Metastatic Lung Carcinoma in the Adrenal Gland (tissue), 1 donor: ENCODE results near the gene CD38.

- PRO-cap: no peak
These were observed 16.9 kb downstream of the TRMT44 start for GRCh38 chr4:8457366-8457942.

DNA sequence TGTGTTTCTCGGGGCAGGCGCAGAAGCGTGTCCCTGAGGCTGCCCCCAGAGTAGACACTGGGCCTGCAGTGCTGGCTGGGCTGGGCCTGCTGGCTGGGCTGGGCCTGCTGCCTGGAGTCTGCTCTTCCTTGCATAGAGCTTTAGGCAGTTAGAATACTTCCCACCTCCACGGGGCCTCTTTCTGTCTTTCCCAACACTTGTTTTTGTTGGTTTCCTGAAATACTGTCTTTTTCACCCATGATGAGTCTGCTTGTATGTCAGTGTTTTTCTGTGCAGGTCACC lies 32.1 kb downstream of the TRMT44 start:
- PRO-cap: no peak

GRCh38 chr4:9905537-9906051 lies 115.7 kb downstream of the SLC2A9 start:
- PRO-cap: no peak

GRCh38 chr4:10008291-10008640 lies 13.0 kb downstream of the SLC2A9 start:
- PRO-cap: no peak

DNA sequence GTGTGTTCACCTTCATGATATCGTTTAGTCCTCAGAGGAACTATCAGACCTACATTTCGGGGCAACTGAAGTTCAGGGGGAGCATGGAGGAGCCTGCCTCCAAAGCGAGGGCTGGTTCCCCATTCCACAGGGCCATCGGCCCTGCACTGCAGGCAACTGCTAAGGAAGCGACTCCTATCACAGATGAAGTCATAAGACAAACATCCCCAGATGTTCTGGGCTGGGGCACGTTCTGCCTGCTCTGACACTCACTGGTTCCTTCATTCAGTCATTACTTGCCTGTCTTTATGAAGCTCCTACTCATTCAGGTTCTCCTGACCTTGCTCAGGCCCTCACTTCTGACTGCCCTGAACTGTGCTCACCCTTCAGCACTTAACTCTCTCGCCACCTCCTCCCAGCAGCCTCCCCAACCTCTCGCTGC lies 2.5 kb upstream of the SLC2A9 start:
- PRO-cap: no peak

DNA sequence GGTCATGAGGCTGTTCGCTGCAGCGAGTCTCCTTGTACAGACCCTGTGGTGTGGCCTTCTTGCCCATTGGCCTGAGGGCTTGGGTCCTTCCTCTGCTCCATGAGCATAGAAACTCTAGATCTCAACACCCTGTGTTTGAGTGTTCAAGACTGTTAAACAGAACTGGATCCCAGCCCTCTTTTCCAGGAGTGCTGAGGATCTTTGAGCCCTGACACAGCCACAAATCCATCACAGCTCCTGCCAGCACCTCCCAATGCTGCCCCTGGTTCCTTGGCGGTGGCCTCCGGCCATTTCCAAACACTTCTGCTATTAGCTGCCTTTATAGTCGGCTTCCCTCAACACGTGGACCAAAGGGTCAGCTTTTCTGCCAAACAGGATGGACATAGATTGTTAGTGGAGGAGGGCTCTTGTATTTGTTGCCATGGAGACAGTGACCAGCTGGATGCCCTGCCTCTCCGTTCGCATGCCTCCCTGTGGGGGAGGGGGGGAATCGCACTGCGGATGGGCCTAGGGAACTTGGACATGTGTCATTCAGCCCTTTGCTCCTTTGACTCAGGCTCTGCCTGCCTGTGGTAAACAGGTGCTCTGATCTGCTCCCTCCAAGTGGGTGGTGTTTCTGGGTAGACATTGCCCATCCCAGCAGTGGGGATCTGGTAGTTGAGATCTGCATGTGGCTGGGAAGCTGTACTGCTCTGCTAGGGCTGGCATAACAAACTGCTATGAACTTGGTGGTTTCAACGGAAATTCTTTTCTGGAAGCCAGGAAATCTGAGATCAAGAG lies 6.8 kb upstream of the WDR1 start:
- PRO-cap: no peak

DNA sequence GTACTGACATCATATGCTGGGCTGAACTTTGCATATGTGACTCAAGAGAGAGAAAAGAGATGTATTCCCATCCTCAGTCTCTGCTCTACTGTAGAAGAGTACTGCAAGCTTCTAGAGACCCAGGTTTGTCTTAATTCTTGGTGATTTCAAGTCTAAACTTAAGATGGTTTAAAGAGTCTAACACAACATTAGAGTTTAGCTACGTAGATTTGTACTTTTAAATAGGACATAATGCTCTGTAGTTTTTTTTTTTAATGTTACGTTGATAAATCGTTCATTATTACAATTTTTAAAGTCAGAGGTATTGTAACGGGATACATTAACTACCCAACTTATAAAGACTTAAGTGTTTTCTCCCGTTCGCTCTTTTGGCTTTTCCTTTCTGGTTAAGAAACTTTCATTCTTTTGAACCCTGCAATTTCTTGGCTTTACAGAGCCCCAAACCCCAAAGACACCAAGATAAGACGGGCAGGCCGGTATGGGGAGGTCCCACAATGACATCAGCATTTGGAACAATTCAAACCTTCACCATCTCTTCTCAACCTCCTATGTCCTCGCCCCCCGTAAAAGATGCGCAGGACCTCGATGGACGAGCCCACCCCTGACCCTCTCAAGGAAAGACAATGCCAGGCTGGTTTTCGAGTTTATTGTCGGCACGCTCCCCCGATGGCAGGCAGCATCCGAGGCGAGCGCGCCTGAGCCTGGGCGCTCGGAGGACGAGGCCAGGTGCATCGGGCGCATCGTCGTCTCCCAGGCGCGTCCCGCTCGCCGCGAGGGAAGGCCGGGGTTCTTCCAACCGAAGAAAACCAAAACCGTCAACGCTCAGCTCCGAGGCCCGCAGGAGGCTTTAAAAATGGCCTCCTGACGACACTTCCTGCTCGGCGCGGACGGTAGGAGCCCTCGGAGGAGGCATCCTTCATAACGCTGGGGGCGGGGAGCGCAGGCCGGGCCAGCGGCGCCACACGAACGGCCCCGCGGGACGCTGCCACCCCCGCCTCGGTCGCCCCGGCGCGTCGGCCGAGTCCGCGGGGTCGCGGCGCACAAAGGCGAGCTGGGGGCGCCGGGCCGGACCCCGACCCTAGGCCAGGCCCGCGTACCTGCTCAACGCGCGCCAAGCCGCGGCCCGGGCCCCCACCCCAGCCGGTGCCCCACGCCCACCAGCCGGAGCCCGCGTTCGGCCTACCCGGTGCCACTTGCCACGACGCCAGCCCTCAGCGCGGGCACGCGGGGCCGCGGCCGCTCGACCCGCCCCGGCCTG lies 846 bp downstream of the ZNF518B start:
- PRO-cap: no peak

DNA sequence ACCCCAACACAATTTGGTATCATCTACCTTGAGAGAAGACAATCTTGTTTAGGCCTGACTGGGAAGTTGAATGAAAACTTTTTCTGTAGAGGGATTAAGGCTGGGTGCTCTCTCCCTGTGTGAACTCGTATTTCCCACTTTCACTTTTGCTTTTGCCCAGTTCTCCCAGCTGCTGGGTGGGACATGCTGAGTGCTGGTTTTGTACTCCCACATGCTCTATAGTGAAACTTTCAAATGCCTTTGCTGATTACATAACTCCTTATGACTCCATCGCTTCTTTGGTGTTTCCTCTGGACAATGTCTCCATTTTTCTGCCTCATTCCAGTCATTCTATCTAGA lies 100.6 kb downstream of the CLNK start:
- PRO-cap: no peak

DNA sequence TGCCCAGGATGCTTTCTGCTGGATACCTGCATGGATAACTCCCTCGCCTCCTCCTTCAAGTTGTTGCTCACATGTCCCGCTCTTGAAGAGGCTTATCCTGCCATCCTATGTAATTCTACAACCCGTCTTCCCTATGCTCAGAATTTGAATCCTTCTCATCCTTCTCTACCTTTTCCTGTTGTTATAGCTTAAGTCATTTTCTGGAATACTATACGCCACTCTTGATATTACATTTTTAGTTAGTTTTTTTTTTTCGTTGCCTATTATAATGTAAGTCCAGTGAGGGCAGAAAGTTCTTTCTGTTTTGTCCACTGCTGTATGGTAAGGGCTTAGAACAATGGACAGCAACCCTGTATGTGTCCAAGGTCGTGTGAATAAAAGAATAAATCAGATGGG lies 39.7 kb upstream of the CLNK start:
- PRO-cap: no peak

DNA sequence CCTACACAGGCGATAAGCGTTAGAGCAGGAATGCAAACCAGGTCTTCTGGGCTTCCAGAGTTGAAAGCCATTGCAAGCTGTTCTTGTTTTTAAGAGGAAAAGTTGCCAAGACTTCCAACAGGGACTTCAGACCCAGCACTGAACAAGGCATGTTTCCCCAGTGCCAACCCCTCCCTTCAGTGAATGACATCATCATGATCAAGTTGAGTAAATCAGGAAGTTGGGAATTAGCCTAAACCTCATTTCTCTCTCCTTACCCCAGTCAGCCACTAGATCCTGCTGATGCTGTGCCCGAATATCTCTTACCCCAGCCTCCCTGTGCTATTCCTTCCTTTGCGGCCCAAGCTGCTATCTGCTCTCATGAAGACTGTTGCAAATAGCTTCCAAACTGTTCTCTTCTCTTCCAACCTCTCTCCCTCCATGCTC lies 355.0 kb downstream of the HS3ST1 start:
- PRO-cap: no peak

DNA sequence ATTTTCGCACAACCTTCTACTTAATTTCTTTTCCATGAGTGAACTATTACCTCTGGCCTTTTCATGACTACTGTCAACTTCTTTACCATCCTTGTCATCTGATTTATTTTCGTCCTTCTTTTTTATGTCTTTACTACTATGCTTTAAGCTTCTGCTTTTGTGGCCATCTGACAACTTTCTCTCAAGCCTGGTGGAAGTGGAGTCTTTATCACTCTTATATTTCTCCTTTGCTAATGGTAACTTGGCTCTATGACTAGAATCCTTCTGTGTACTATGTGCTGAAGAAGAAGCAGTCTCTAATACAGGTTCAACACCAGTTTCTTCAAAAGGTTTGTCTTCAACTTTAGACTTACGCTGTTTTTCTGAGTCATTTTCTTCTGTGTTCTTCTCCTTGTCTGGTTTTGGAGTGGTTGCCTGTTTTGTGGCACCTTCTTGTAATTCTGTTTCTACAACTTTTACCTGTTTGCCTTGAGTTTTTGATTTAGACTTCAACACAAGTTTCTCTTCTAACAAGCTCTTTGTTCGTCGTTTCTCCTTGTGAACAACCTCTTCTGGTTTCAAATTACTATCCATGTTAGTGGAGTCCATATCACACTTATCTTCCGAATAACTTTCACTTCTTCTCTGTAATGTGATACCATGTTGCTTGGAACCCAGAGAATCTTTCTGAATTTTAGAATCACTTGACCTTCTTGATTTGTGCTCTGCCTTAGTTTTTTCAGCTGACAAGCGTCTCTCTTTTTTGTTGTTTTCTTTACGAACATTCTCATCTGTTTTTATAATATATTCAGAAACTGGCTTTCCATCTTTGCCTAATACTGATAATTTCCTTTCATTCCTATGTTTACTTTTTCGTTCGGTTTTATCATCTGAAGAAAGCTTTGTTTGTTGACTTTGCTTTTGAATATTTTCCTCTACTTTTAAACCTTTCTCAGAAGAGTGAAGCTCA lies 23.6 kb downstream of the BOD1L1 start:
- PRO-cap: no peak

DNA sequence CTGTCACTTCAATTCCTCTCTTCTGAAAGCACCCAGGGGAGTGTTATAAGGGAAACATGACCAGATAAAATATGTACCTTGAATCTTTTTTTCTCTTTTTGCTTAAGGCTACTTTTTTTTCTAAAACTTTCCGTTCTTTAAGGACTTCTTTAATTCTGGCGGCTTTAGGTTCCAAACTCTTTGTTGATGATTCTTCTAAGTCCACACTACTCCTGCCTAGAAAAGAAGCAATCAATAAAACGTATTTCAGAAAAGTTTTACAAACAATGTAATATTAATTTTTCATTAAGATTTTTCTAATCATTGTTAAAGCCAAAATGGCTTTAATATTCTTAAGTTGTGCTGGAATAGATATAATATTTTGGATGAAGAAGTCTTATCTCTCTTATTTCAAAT lies 19.1 kb downstream of the BOD1L1 start:
- PRO-cap: no peak

DNA sequence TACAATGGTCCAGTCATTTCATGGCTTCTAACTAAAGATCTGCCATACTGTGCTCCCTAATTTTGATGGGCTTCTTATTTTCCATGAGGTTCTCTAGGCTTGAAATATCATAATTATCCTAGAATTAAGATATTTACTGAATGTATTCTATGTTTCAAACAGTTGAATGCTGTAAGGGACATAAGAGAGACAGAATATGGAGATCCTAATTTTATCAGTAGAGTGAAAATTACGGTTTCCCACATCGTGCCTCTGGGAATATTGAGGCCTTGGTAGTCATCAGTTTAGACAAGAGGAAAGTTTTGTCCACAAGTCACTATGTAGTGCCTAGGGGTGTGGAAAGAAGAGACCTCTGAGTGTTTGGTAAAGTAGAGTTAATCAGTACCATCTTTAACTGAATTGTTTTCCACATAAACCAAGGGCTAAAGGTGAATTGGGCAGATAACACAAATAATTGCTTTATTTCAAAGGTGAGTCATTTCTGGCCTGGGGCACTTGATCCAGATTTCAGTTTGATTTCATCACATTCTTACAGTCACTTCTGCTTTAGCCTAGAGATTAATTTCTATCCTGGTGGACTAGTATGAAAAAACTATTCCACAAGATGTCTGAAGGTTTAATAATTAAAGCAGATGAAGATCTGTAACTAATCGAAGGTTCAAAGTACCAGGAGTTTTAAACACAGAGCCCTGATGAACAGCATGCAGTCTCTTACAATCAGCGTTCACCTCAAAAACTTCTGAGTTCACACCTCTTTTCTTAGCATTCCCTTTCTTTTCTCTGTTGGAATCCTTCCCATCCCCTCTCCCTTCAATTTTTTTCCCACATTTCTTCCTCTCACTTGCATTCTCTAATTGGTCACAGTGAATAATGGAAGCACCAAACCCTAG lies 74.4 kb upstream of the BOD1L1 start:
- PRO-cap: no peak

- PRO-cap: unidirectional peak, minus-strand start at chr4:15003417; bidirectional peak, plus-strand start at chr4:15003828, minus-strand start at chr4:15003718
These were observed 1.1 kb downstream of the CPEB2 start for GRCh38 chr4:15003304-15003897.

GRCh38 chr4:15060784-15061875 lies 58.8 kb downstream of the CPEB2 start:
- PRO-cap: no peak

DNA sequence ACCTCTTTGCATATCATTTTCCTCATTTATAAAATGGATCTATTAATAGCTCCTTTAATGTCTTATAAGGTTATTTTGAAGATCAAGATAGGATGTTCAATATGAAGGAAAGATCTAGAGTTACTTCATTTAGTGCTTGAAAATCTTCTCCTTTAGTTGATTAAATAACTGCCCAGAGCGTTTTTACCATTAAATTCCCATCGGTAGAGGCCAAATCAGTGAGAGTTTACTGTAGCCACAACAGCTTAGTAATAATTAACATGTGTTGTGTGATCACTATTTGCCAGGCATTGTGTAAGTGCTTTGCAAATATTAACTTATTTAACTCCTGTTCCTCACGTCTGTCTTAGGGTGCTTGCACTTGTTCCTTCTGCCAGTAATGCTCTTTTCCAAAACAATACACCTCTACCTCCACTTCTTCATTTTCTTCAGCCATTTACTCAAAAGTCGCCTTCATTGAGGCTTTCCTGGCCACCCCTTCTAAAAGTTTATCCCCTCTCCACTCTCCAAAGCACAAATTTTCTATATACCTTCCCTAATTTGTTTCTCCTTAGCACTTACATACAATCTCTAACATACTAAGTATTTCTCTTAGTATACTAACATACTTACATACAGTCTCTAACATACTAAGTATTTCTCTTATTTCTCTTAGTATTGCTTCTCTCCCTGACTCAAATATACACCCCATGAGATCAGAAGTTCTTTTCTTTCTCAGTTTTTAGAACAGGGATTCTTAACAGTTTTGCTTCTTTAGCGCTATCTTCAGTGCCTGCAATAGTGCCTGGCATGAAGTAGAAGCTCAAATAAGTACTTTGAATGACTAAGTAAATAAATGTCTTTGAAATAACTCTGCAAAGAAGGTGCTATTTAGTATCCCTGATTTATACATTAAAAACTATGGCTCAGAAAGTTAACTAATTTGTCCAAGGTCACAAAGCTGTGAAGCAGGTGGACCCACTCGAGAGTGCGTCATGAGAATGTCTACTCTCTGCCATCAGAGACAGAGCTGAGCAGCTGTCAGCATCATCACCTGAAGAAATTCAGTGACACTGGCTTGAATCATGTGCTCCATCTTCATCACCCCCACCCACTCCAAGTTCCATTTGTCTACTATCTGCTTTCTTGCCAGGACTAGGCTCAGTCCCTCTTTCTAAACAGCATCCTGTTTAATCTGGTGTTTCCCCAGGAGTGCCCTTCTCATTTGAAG lies 82.7 kb downstream of the CC2D2A start:
- PRO-cap: unidirectional peak, plus-strand start at position 338 of the sequence

DNA sequence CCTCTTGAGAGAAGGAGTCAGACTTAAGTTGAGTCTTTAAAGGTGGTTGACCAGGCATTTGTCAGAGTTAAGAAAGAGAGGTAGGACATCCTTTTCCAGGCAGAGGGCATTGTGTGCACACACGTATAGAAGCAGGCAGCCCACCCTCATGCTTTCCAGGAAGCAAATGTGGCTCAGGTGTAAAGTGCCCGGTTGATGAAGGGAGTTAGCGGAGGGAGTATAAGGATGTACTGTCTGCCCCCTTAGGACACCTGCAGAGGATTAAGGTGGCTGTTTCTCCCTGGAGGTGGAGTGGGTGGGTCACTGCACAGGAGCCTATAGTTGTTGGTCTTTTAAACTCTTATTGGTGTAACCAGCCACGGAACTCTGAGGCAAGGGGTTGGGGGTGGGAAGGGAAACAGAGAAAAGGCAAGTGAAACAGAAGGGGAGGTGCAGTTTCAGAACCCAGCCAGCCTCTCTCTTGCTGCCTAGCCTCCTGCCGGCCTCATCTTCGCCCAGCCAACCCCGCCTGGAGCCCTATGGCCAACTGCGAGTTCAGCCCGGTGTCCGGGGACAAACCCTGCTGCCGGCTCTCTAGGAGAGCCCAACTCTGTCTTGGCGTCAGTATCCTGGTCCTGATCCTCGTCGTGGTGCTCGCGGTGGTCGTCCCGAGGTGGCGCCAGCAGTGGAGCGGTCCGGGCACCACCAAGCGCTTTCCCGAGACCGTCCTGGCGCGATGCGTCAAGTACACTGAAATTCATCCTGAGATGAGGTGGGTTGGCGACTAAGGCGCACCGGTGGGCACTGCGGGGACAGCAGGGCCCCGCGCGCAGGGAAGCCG lies at the start of gene CD38:
Gene CD38, plus strand, starts transcription at position 432 of the 820 bp plus-strand sequence.
- PRO-cap: no peak

GRCh38 chr4:15778717-15779362 lies 712 bp downstream of the CD38 start:
- PRO-cap: no peak

DNA sequence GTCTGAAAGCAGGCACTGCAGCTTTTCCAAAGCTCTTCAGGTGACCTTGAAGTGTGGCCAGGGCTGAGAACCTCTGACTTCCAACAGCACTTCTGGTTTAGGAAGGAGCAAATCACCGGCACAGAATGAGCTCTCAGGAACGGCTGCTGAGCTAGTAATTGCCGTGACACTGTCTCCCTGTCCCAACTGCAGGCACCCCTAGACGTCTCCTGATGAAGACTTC lies 31.3 kb downstream of the CD38 start:
- PRO-cap: no peak

DNA sequence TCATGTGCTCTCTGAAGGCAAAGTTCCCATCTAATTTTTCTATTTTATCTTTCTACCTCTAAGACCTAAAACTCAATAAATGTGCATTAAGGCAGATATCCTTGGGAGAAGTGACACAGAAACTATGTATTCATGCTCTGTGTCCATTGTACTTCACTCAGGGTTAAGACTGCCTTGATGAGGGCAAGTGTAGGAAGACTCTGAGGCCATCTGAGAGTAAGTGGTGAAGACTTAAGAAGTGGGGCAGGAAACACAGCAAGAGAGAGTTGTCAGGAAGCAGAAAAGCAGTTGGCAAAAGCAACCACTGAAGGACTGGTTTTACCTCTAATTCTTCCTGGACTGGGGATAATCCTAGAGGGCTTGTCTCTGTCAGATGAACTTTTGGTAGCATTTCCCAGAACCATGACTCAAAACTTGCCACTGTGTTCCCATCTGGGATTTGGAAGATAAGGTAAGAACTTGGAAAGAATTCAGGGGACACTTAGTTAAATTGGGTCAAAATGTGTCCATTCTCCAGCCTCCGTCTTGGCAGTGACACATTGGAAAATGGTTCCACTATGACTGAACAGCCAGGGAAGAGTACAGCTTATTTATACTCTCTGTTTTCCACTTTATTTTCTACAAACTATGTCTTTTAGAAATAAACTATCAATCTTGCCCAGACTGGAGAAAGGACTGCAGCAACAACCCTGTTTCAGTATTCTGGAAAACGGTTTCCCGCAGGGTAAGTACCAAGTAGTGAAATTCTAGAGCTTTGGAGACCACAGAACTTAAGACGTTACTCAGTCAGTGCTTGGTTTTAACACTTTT lies 55.7 kb downstream of the CD38 start:
- PRO-cap: no peak